Measurements from ENCODE around the gene PDX1.

DNA sequence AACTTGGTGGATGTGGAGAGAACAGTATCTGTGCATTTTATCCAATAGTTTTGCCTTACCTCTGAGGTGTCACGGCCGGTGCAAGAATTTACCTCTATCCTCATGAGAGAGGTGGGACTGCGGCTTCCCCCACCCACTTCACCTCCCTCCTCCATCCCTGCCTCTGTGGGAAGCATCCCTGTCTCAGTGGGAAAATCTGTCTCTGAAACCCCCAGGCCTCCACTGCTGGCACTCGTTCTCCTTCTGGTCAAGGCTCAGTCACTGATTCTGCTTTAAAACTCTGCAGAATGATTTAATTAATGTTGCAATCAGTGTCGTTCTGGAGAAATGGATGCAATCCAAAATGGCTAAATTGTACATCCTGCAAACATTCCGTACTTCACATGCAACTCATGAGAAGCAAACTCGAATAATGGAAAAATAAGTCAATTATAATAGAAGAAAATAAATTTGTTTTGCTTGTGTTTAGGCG lies 5.5 kb downstream of the RASL11A start:
- RRBS, result no CpG with 5 or more reads among the region's 8 CpGs

GRCh38 chr13:27292946-27293705 lies 22.5 kb downstream of the RASL11A start:
- RRBS, result no CpG with 5 or more reads among the region's 8 CpGs

DNA sequence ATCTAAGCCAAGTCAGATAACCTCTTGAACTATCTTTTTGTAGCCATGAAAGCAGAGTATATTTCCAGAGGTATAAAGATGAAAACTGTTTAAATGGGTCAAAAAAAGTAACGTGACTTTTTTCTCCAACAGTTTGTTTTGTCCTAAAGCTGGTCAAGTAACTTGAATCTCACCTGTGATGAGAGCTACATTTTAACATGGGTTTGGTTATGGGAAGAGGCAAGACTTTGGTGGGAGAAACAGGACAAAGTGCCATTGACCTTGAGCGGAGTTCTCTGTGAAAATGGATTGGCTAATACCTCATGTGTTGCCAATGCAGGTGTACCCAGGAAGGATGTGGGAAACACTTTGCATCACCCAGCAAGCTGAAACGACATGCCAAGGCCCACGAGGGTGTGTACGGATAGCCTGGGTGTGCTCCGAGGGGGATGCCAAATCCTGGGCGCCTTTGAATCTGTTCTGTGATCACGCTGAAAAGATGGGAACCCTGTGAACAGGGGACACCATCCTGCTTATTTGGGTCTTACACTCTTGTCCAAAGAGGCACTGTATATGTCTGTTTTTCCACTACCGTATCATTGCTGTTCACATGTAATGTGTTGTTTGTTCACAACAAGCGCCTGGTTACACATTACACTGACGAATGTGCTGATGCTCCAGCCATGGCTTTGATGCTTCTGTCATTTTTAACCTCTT lies 8.1 kb downstream of the GTF3A start:
- RRBS, result no CpG with 5 or more reads among the region's 11 CpGs

- RRBS, result no CpG with 5 or more reads among the region's 12 CpGs
Observed at GRCh38 chr13:27434350-27435544, 10.3 kb downstream of the GTF3A start.

DNA sequence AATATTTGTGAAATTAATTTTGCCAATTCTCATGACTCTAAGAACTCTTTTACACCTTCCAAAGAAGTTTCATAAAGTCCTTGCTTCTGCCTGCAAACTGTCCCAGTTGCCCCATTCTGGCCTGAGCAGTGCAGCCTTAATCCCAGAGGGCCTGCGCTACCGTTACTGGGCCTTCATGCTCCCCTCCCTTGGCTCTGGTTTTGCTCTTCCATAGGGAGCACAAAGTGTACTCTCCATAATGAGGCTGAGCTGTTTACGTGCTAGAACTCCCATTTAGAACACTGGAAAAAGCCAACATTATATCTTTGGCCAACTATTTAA lies 2.1 kb downstream of the MTIF3 start:
- RRBS, result no CpG with 5 or more reads among the region's 3 CpGs

DNA sequence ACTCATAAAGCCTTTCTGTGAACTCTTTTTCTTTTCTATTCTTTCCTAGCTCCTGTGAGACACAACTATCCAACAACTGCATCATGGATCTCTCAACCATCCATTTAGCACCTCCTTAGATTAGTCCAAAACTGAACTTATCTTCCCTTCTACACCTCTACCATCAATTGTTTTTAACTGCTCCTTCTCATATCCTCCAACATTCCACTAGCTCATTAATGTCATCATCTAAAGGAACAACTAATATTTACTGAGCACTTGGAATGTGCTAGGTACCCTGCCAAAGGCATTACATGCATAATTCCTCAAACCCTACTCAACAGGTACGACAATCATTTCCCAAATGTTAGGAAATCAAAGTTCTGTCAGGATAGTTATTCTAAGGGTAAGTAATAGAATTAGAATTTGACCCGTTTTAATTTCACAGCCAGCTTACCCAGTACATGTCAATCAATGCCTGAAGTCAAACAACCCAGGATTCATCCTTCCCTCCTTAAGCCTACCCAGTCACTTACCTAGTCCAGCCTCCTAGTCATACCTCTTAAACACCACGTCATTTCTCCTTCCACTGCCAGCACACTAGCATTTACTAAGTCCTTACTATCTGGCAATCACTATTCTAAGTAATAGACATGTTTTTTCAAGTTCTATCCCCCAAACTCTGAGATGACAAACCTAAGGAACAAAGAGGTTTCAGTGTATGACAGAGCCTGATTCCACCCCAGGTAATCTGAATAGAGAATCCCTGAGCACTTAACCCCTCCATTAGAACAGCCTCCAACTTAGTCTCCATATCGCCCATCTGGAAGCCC lies 2.4 kb downstream of the LNX2 start:
- RRBS, result no CpG with 5 or more reads among the region's 4 CpGs

- RRBS, result no CpG with 5 or more reads among the region's 23 CpGs
Observed at GRCh38 chr13:27665466-27666532, 44.1 kb downstream of the POLR1D start.

GRCh38 chr13:27747527-27747726 lies 44.9 kb upstream of the GSX1 start:
- RRBS, result no CpG with 5 or more reads among the region's 3 CpGs

DNA sequence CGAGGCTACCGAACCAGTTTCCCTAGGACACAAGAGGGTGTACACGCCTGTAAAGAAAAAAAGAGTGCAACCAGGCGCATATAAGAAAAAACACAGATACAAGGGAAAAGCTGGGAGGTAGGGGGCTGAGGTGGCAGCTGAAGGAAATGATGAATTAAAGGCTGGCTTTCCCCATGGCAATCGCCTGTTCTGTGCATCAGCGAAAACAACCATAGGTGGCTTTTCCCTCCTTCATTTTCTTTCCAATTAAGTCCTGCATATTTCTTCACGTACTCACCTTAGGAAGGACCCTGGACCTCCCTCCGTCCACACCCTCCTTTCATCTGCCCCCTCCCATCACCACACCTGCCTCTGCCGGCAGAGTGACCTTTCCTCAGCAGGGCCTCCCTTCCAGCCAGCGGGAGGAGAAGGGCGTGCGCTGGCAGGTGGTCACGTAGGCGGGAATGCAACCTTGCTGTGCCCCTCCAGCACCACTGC lies 60.9 kb downstream of the GSX1 start:
- RRBS, result no CpG with 5 or more reads among the region's 14 CpGs

DNA sequence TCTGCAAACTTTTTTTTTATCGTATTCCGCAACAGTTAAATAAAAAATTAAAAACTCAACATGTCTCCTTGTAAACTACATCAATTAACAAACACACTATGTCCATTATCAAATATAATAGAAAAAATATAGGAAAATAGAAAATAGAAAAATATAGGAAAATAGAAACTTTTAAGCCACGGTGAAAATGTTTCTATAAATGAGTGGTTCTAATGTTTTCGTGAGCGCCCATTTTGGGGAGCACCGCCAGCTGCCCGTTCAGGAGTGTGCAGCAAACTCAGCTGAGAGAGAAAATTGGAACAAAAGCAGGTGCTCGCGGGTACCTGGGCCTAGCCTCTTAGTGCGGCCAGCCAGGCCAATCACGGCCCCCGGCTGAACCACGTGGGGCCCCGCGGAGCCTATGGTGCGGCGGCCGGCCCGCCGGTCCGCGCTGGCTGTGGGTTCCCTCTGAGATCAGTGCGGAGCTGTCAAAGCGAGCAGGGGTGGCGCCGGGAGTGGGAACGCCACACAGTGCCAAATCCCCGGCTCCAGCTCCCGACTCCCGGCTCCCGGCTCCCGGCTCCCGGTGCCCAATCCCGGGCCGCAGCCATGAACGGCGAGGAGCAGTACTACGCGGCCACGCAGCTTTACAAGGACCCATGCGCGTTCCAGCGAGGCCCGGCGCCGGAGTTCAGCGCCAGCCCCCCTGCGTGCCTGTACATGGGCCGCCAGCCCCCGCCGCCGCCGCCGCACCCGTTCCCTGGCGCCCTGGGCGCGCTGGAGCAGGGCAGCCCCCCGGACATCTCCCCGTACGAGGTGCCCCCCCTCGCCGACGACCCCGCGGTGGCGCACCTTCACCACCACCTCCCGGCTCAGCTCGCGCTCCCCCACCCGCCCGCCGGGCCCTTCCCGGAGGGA lies at the start of gene PDX1:
TSS of gene PDX1 (plus strand) at position 450 of the 897 bp plus-strand sequence.
- RRBS, result 4% methylated on average over 37 of the region's 74 CpGs

GRCh38 chr13:28138679-28139527 lies 558 bp downstream of the PAN3 start:
- RRBS, result 1% methylated on average over 32 of the region's 72 CpGs

DNA sequence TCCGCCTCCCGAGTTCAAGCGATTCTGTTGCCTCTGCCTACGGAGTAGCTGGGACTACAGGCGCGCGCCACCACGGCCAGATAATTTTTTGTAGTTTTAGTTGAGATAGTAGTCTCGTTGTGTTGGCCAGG lies 1.6 kb downstream of the PAN3 start:
- RRBS, result no CpG with 5 or more reads among the region's 9 CpGs

DNA sequence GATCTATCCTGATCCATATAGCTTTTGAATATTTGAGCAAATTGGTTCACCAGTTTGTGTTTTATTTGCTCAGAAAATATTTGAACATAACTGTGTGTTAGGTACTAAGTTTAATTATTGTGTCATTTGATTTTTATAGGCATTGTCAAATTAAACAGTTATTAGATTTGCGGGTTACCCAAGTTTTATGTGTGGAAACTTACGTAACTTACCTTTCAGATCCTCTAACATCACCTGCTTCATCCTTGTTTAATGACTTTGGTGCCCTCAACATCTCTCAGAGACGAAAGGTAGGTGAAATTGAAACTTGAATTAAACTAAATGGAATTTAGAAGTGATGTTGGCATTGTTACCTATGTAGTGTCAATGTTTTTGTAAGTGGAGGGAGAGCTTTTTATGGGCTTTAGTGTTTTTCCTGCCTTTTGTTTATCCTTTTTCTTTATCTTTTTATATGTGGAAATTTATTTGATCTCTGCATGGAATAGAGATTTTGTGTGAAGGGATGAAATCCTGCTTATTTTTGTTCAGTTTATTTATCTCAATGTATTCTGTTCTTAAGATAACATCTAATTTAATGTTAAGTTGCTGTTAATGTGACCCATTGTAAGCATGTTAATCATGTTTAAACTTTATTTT lies 39.4 kb downstream of the PAN3 start:
- RRBS, result no CpG with 5 or more reads among the region's 3 CpGs

DNA sequence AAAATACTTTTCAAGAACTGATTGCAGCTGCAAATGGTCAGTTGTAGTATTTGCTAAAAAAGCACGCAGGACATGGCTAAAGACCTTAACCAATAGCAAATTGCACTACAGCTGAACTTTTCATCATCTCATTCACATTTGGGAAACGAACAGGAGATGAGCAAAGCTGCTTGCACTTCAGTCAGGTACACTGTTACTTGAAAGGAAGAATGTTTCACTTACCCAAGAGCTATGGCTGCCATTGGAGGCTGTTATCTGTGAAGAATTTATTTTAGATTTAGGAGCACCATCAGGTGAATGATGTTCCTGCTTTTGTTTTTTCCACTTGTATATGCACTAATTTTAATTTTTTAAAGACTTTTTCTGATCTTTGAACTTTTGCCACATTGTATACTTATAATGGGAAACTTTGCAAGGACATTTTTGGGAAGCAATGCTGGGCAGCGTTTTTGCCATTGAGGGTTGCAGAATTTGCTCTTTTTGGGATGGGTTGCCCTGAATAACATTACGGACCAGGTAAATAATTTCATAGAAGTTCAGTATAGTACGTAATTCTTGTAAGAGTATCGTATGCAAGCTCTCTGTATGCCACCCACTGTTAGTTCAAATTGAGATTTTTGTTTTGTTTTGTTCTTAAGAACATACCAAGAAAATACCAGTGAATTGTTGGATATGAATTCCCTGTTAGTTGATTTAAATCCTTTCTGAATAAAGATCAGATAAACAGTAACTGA lies 154.3 kb downstream of the PAN3 start:
- RRBS, result no CpG with 5 or more reads among the region's 6 CpGs

DNA sequence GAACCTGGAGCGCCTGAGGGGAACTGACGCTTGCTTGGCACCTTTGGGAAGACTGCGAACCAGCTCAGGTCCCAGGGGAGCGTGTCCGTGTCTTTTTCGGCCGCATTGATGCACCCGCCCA lies 656 bp upstream of the FLT1 start:
- RRBS, result no CpG with 5 or more reads among the region's 8 CpGs

- RRBS, result no CpG with 5 or more reads among the region's 2 CpGs
Observed at GRCh38 chr13:28545546-28546016, 50.7 kb upstream of the FLT1 start.

- RRBS, result no CpG with 5 or more reads among the region's 16 CpGs
Observed at GRCh38 chr13:28640548-28641624, 18.0 kb upstream of the POMP start.

GRCh38 chr13:28731929-28732222 lies 13.1 kb upstream of the SLC46A3 start:
- RRBS, result no CpG with 5 or more reads among the region's 3 CpGs

DNA sequence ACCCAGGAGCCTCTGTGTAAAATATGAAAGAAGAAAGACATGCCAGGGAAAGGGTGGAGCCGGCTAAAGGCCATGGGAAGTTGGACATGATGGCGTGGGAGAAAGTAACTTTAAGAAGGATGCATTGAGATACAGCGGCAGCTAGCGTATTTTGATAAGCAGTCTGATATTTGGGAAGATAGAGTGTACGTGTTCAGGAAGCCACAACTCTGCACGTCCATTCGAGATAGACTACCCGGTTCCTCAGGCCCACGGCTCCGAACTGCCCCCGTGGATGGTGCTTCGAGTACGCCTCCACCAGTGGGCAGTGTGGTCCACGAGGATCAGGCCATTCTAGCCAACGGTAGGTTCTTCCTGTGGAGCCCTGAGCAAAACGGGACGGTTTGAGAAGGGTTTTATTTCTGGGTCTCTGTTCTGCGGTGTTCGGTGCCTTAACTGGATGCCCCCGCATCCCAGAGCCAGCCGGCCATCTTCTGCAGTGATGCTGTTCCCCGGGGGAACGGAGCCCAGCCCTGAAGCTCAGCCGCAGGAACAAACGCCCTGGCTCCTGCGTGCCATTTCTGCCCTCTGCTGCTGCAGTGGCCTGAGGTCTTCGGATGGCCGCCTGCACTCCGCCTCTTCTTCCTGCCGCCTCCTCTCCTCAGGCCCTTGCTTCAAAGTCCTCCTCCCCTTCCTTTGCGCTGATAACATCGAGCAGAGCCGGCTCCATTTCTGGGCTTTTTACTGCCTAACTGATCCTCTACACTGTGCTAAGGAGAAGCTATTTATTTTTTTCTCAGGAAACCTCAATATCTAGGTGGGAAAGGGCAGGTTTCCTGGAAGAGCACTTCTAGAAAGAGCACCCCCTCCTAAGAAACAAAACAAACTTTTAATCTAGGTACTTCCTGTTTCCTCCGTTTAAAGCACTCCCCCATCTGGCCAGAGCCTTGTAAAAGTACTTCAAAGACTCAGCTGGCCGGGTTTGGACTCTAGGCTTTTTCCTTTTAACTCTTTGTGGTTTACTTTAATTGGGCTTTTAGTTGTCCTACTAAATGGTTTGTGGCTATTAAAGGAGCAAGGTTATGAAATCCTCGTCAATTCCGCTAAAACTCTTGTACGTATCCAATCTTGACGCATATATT lies 36.1 kb upstream of the SLC46A3 start:
- RRBS, result no CpG with 5 or more reads among the region's 39 CpGs

DNA sequence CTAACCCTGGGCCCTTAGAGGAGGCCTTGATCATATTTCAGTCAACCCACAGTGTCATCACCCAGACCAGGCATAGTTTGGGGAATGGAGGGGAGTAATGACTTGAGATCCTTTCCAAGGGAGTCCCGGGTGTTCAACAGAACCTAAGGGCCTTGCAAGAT lies 160.2 kb downstream of the SLC7A1 start:
- RRBS, result no CpG with 5 or more reads among the region's 1 CpG